AG09309 (cell line): ENCODE measurements around a stretch of chr1.

DNA sequence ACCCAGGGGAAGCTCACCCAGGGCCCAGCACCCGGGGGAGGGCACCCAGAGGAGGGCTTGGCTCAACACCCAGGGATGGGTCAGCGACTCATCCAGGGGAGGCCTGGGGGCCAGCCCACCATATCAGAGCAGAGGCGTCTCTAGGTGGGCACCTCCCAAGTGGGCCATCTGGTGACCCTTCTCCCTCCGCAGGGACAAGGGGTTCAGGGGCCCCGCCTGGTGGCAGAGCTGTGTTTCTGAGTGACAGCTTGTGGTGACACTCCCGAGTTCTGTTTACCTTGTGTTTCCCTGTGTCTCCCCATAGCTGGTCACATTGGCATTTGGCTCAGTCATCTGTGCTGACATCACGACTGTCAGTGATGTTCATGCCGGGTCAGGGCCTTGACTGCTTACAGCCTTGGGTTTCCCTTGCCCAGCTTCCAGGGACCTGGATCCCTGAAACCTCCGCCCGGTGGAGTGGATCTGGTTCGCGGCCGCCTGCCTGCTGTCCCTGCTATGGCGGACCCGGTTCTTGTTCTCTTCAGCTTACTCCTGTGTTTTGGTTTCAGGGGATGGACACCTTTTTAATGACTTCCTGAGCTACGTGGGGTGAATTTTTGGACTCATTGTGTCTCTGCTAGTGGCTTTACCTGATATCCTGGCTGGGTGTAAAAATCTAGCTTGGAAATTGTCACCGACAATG, 906 bp downstream of the IBA57 start:
- RRBS = 66% methylated on average over 8 of the region's 17 CpGs

DNA sequence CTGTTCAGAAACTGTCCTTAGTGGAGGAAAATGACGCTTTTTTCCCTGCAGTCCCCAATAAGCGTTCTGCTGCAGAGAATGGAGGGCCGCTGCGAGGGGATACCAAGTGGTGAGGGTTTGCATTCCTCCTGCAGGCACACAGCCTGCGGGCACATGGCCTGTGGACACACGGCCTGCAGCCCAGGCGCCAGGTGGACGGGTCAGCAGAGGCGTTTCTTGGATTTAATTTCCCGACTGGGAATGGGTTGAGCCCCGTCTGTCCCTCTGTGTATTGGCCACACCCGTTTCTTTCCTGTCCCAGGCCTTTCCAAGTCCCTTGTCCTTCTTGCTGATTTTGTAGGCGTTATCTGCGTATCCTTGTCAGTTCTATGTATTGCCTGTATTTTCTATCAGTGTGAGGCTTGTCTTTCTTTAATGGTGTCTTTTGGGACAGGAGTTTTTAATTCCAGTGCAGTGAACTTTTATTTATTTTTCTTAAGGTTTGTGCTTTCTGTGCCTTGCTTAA, 15.6 kb upstream of the OBSCN start:
- RRBS = no CpG with 5 or more reads among the region's 14 CpGs

DNA sequence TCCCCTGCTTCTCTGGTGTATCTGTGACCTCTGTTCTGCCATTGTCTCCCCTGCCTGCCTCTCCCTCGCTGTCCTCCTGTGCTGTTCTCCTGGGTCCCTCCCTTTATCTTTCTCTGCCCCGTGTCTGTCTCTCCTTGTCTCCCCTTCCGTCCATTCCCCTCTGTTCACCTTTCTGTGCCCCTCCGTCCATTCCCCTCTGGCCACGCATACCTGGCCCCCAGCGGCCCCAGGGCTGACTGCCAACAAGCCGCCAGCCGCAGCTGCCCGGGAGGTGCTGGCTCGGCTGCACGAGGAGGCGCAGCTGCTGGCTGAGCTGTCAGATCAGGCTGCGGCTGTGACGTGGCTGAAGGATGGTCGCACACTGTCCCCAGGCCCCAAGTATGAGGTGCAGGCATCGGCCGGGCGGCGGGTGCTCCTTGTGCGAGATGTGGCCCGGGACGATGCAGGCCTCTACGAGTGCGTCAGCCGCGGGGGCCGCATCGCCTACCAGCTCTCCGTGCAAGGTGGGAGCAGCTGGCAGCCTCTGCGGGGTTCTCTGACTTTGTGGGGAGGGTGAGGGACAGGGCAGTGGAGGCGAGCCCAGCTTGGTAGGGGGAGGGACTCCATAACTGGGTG, 8.5 kb downstream of the OBSCN start:
- RRBS = no CpG with 5 or more reads among the region's 31 CpGs

DNA sequence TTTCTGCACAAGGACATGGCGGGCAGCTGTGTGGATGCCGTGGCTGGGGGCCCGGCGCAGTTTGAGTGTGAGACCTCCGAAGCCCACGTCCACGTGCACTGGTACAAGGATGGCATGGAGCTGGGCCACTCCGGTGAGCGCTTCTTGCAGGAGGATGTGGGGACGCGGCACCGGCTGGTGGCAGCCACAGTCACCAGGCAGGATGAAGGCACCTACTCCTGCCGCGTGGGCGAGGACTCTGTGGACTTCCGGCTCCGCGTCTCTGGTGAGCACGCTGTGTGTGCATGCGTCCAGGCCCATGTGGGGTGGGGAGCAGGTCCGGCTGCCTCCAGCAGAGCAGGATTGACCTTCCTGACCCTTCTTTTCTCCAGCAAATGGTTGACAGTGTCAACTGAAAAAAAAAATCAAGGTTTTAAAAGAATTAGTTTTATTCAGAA, 9.2 kb downstream of the OBSCN start:
- RRBS = 84% methylated on average over 15 of the region's 21 CpGs

DNA sequence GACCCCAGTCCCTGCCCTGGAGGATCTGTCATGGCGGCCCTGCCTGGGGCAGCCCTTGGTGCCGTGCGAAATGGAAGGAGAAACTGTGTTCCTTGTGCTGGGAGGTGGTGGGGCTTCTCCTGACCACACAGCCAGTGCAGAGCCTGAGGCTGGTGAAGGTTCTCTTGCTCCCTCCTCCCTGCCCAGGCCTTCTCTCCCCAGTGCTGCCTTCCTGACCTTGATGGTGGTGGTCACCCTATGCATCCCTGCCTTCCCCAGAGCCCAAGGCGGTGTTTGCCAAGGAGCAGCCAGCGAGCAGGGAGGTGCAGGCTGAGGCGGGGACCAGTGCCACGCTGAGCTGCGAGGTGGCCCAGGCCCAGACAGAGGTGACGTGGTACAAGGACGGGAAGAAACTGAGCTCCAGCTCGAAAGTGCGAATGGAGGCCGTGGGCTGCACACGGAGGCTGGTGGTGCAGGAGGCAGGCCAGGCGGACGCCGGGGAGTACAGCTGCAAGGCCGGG, 56.1 kb downstream of the OBSCN start:
- RRBS = no CpG with 5 or more reads among the region's 18 CpGs

GRCh38 chr1:228288637-228288991, 80.8 kb downstream of the OBSCN start:
- RRBS = no CpG with 5 or more reads among the region's 12 CpGs

DNA sequence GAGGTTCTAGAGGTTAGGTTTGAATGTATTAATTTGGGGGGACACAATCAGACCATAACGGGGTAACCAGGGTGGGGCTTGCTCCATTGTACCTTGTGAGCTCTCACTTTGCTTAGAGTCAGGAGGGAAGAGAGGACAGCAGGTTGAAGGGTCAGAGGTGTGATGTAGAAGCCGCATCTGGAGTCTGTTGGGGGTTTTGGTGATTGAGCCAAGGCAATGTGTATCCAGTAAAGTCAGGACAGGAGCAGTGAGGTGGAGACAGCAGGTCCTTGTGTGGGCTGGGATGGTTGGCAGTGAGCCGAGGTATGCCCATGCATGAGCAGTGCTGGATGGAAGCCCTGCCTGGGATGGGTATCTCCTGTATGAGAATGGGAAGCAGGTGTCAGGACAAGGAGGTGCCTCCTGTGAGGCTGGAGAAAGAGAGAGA, 89.9 kb downstream of the OBSCN start:
- RRBS = no CpG with 5 or more reads among the region's 3 CpGs

DNA sequence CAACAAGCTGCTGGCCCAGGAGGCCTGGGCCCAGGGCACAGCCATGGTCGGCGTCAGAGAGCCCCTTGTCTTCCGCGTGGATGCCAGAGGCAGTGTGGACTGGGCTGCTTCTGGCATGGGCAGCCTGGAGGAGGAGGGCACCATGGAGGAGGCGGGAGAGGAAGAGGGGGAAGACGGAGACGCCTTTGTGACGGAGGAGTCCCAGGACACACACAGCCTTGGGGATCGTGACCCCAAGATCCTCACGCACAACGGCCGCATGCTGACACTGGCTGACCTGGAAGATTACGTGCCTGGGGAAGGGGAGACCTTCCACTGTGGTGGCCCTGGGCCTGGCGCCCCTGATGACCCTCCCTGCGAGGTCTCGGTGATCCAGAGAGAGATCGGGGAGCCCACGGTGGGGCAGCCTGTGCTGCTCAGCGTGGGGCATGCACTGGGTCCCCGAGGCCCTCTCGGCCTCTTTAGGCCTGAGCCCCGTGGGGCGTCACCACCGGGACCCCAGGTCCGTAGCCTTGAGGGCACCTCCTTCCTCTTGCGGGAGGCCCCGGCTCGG, 46.5 kb downstream of the TRIM11 start:
- RRBS = 77% methylated on average over 5 of the region's 28 CpGs

DNA sequence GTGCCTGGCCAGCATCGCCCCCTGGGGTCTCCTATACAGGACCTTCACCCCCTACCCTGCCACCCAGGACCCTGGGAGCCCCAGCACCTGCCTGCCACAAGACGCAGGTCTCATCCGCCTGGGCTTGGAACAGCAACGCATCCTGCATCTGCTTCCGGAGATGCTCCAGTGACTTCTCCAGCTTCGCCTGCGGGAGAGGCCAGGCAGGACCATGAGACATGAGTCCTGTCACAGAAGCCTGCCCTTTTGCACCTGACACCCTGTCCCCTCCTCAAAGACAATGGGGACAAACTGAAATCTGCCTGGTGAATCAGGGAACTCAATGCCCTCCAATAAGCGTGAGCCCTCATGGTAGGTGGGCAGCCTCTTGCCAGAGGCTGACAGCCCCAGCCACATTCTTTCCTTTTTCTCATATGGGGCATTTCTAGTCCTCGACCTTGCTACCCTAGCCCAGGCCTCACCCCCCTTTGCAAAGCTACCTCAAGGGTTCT, 4.6 kb downstream of the TRIM11 start:
- RRBS = no CpG with 5 or more reads among the region's 9 CpGs

GRCh38 chr1:228410341-228410810, 3.7 kb upstream of the TRIM11 start:
- RRBS = no CpG with 5 or more reads among the region's 8 CpGs

- RRBS = 84% methylated on average over 5 of the region's 24 CpGs
Measured at GRCh38 chr1:228414591-228415227, 2.0 kb downstream of the TRIM17 start.

- RRBS = no CpG with 5 or more reads among the region's 5 CpGs
Measured at GRCh38 chr1:228423393-228423988, 1.7 kb downstream of the H3-4 start.

DNA sequence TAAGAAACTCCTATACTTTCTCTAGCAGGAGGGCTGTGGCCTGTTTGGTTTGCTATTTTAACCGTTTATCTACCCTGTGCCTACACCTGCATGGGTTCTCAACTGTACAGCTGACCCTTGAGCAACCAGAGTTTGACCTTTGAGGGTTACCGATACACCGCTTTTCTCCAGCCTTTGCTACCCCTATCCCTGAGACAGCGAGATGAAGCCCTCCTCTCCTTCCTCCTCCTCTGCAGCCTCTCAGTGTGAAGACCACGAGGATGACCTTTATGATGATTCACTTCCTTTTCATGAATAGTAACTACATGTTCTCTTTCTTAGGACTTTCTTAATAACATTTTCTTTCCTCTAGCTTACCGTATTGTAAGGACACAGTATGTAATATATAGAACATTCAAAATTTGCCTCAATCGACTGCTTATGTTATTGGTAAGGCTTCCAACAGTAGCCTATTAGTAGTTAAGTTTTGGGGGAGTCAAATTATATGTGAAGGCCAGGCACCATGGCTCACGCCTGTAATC, 14.5 kb upstream of the RNF187 start:
- RRBS = no CpG with 5 or more reads among the region's 8 CpGs

DNA sequence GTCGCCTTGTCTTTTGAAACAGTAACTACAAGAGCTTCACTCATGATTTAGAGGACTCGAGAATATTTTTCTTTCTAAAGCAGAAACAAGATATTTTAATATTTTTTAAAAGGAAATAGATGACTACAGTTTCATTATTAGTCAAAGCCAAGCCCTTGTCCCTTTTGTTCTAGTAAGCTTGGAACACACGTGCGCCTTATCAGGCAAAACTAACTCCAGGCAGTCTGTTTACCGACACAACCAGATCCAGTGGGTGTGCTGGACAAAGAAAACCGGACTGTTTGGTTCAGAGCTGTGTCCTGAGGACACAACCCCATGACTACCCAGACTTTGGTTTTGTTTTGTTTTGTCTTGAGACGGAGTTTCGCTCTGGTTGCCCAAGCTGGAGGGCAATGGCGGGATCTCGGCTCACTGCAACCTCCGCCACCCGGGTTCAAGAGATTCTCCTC, 13.9 kb upstream of the RHOU start:
- RRBS = no CpG with 5 or more reads among the region's 12 CpGs

GRCh38 chr1:228842000-228842712, 106.9 kb downstream of the RHOU start:
- RRBS = no CpG with 5 or more reads among the region's 5 CpGs

- RRBS = no CpG with 5 or more reads among the region's 6 CpGs
Measured at GRCh38 chr1:228850093-228850516, 114.8 kb downstream of the RHOU start.

GRCh38 chr1:229019351-229020328, 251.3 kb upstream of the RAB4A start:
- RRBS = no CpG with 5 or more reads among the region's 11 CpGs

DNA sequence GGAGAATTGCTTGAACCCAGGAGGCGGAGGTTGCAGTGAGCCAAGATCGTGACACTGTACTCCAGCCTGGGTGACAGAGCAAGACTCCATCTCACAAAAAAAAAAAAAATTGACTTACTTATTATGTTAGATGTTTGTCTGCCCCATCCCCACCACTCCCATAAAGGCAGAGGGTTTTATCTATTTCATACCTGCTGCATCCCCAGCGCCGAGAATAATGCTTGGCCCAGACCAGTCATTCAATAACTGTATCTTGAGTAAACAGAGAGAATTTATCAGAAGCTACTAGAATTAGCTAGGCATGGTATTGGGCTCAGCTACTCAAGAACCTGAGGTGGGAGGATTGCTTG, 179.6 kb upstream of the RAB4A start:
- RRBS = no CpG with 5 or more reads among the region's 4 CpGs

GRCh38 chr1:229131386-229132062, 139.4 kb upstream of the RAB4A start:
- RRBS = no CpG with 5 or more reads among the region's 1 CpG

- RRBS = no CpG with 5 or more reads among the region's 9 CpGs
Measured at GRCh38 chr1:229158320-229158762, 112.6 kb upstream of the RAB4A start.